OVCAR3 (cell line): Measurements from ENCODE around the gene C3orf49.

GRCh38 chr3:61518609-61519137 is 42.7 kb upstream of the PTPRG start:
- RRBS: no CpG with 5 or more reads among the region's 1 CpG

DNA sequence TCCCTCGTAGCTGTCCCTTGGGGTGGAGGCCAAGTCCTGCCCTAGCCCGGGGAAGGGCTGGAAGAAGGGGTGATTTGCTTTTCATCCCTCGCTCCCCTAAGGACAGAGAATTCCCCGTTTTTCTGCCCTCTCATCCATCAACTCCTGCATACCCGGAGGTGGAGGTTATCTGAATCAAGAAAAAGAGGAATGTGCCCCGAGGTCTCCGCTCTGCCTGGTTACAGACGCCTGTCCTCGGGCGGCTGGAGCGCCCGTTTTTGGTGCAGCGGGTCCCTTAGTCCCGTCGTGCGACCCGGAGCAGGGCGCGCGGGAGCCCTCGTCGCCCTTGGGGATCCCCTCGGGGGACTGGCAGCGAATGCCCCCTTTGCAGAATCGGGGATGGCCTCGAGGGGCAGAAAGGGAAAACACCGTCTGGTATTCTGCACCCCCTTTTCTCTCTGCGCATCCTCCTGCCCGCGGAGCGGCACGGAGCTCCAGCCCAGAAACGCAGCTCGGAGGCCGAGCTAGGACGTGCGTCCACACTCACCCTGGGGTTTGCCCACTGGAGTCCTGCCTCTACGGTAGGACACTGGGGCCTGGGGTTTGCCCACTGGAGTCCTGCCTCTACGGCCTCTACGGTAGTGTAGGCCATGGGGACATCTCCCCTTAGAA is 2.2 kb downstream of the PTPRG start:
- RRBS: 13% methylated on average over 3 of the region's 40 CpGs

DNA sequence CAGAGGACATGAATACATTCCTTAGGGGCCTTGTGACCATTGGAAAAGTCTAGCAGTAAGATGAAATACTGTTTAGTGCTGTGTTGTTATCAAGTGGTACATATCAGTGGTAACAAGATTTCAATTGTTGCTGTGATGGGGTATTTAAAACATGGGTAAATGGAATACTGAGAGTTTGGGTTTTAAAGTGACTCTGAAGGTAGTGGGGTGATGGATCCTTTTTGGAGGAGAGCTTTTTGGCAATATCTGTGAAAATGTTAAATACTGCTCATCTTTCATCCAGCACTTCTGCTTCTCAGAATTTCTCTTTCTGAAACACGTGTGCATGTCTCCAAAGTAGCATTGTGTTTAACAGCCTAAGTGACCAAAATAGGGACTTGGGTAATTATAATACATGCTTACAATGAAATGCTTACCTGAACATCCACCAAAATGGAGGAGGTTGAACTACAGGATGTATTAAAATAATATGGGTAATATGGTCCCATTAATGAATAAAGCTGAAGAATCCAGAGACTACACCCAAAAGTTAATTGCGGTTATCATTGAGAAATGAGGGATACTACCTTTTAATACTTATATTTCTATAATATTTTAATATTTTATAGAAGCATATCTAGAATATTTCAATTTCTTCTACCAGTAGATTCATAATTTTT is 195.4 kb downstream of the PTPRG start:
- RRBS: no CpG with 5 or more reads among the region's 2 CpGs

DNA sequence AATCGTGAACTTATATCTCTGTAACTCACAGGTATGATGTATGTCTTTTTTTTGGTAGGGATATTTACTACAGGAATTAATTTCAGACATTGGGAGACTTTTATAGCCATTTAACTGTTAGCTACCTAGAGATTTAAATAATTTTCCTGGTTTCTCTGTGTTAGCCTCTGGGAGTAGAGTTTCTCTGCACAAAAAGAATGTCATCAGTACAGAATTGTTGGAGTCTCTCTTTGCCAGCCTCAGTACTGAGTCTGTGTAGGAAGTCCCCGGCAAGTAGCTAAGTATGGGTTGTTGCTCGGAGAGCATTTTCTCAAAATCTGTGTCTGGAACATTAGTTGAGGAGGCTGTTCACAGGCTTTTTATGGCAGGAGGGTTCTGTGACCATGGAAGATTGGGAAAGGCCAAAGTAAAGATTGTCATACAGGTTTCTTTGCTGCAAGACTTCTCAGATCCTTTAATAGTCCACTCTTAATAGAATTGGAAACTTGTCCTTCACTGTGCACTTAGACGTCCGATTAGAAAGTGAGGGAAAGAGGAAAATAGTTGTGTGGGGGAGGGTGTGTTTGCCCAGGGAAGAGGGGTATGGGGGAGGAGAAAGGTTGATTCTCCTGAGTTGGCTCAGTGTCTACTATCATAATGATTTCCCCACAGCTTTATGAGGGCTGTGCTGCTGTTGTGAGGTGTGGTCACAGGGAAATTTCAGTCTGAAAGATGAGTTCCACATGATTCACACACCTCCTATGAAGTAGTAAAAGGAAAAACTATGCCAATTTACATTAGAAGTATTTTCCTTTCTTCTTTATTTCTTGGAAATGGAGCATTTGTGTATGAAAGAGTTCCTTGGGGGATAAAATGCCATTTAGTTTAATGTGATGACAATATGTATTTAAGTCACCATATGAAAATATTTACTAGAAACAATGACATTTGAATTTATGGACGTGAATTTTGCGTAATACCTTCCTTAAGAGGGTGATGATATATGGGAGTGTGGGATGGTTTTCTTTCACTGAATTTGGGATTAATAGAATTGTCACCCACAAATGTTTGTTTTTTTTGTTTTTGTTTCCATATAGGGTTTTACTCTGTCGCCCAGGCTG is 207.2 kb downstream of the PTPRG start:
- RRBS: no CpG with 5 or more reads among the region's 8 CpGs

DNA sequence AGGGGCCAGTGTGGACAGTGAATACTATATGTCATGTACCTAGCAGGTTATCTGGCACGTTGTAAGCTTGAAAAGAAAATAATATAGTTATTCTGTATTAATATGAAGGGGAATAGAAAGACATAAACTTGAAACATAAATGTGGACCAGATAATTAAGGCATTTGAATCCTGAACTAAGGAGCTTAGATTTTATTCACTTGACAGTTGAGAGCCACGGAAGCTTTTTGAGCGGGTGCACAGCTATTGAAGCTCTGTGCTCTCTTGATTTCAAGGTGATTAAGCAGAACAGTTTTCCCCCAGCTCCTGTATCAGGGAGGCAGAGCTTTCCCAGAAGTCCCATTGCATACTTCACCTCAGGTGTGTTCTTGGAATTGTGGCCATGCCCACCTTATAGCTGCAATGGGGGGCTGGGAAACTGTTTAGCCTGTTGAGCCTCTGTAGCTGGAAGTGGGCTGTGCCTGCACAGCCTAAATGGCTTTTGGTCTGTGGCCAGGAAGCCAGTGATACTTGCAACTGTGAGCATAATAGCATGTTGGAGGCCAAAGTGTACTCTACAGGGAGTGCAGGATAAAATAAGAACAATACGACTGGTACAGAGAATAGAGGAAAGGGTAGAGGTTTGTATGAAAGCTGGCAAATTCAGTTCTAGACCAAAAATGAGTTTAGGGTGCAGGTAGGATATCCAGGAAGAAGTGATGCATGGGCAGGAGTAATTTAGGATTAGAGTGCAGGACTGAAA is 248.4 kb downstream of the PTPRG start:
- RRBS: no CpG with 5 or more reads among the region's 4 CpGs

DNA sequence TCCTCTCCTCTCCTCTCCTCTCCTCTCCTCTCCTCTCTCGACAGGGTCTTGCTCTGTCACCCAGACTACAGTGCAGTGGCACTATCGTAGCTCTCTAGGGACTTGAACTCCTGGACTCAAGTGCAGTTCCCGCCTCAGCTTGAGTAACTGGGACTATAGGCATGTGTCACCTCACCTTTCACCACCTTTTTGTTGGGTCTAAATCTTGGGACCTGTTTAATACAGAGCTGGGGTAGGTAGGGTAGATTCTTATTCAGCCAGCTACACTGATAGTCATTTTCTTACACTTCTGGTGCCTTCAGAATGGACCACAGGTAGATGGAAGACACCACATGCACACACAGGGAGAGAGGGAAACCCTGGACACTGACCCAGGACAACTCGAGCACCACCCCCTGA is 324.3 kb downstream of the PTPRG start:
- RRBS: no CpG with 5 or more reads among the region's 4 CpGs

DNA sequence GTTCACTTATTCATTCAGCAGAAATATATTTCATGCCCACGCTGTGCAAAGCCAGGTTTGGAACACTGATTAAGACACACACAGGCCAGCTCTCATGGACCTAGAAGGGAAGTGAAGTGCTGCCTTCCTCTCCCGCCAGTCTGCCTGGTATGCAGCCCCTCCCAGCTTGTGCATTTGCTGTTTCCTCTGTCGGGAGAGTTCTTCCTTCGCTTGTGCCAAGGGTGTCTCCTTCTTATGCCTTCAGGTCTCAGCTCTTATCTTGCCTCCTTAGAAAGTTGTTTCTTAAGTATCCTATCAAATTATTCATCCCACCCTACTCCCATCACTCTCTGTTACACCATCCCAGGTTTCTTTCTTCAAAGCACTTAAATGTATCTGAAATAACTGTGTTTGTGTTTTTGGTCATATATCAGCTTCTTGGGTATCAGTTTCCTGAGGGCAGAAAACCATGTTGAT is 184.5 kb upstream of the C3orf14 start:
- RRBS: no CpG with 5 or more reads among the region's 4 CpGs

GRCh38 chr3:62149892-62150431 is 168.9 kb upstream of the C3orf14 start:
- RRBS: no CpG with 5 or more reads among the region's 3 CpGs

GRCh38 chr3:62159719-62160312 is 159.0 kb upstream of the C3orf14 start:
- RRBS: no CpG with 5 or more reads among the region's 7 CpGs

- RRBS: no CpG with 5 or more reads among the region's 9 CpGs
Measured at GRCh38 chr3:62191303-62191810, 127.5 kb upstream of the C3orf14 start.

- RRBS: no CpG with 5 or more reads among the region's 4 CpGs
Measured at GRCh38 chr3:62243527-62244005, 75.3 kb upstream of the C3orf14 start.

- RRBS: 5% methylated on average over 16 of the region's 61 CpGs
Measured at GRCh38 chr3:62873601-62874446, 1.4 kb downstream of the CADPS start.

DNA sequence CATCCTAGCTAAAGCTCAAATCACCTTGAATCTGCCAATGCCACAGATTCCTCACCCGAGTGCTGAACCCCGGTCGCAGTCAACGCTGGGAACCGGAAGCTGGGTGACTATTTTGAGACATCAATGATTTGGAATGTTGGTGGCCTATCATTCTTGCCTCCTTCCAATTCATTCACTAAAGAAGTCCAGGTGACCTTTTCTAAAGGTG is 74.8 kb upstream of the SYNPR start:
- RRBS: no CpG with 5 or more reads among the region's 5 CpGs

DNA sequence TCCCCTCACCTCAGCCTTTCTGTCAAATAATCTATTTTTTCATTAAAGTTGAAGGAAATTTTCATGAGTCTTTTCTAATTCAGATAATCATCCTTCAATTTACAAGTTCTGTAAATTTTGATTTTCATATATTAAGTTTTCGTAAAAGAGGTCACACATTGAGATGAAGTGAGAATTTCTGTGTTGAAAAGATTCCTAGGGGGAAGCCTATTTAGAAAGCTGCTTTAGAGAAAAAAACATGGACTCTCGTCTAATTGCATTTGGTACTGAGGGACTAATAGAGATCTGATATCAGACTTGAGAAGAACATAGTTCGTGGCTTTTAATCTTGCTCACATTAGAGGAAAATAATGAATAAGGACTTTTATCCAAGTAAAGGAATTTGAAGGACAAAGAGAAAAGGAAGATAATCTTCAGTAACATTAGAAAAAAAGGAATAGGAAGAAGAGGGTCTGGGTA is 29.5 kb downstream of the SYNPR start:
- RRBS: no CpG with 5 or more reads among the region's 3 CpGs

GRCh38 chr3:63819116-63819665 is at the start of gene C3orf49:
Gene C3orf49 (plus strand): TSS chr3:63819299.
- RRBS: no CpG with 5 or more reads among the region's 3 CpGs

DNA sequence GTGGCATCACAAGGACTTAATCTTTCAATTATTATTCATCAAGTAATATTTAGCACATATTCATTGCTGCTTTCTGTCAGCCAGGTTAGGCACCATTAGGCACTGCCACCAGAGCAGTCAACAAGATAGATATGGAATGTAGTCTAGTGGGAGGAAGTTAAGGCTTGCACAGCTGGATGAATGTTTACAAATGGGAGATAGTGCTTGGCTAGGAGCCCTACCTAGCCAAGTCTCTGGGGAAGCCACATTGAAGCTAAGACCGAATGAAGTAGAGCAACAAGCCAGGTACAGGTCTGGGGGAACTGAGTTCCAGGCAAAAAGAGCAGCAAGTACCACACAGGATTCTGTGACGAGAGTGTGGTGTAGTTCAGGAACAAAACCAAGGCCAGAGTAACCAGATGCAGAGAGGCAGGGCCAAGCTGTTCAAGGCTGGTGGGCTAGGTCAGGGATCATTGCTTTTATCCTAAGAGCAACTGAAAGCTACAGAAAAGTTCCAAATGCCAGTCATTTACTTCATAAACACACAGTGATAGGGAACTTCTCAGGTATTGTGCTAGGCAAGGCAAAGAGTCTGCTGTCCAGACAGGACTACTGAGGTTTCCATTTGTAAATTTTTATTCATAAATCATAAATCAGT is 77.6 kb downstream of the PSMD6 start:
- RRBS: no CpG with 5 or more reads among the region's 2 CpGs

DNA sequence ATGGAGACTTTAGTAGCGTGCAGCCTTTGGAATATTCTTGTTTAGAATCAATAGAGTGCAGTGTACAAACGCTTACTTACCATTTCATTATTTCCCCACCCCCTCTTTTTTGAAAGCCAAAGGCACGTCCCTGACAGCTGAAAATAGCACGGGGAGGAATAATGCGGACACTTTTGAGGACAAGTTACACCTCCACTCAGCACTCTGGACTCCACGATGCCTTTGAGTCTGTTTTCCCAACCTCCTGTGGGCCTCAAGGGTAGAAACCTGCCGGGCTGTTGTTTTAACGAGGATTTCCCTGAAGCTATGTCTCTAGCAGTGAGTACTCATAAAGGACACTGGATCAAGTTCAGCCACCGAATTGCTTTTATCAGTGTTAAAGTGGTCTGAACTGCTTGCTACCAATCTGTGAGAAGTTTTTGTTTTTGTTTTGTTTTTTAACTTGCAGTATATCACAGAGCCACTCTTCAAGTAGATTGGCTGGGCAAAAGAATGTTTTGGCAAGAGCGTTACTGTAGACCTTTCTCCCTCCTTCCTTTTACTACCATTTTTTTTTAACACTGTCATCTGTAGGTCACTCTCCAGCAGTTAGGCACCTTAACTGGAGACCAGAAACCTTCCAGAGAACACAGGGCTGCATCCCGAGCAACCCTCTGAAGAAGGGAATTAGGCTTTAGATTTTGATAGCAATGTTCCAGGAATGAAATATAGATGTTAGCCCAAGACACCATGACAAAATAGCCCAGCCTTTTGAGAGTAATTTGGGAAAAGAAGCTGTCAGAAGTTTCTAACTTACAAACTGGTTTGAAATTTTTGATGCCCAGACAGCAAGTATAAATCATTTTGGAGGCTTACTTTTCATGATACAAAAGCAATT is 23.7 kb downstream of the PSMD6 start:
- RRBS: no CpG with 5 or more reads among the region's 11 CpGs

DNA sequence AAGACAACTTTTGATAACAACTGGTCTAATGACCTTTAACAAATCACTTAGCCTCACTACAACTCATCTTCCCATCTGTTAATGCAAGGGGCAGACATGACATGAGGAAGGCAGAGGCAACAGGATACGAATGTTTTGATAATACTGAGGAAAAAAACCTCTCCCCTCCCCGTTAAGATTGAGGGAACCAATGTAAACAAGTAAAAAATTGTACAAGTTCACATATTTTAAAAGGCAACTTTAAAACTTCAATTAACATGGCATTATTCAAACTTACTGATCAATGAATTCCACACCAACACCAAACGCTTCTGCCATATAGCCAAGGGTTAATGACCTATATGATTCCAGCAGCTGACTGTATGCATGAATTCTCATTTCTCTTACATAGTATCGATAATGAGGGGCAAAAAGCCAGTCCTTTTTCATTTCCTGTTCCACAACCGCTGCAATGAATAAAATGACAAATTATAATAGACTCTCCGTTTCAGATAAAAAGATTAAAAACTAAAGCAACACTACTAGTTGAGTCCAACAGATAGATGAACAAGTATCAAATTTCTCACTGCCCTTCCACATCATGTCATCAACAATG is 10.0 kb downstream of the PSMD6 start:
- RRBS: no CpG with 5 or more reads among the region's 6 CpGs

GRCh38 chr3:64015363-64015684 is 8.0 kb downstream of the PSMD6 start:
- RRBS: no CpG with 5 or more reads among the region's 4 CpGs

- RRBS: 97% methylated on average over 12 of the region's 35 CpGs
Measured at GRCh38 chr3:64098952-64099636, 75.8 kb upstream of the PSMD6 start.